Mesenchymal stem cell of the bone marrow (primary cell): ENCODE measurements around a stretch of chrX.

DNA sequence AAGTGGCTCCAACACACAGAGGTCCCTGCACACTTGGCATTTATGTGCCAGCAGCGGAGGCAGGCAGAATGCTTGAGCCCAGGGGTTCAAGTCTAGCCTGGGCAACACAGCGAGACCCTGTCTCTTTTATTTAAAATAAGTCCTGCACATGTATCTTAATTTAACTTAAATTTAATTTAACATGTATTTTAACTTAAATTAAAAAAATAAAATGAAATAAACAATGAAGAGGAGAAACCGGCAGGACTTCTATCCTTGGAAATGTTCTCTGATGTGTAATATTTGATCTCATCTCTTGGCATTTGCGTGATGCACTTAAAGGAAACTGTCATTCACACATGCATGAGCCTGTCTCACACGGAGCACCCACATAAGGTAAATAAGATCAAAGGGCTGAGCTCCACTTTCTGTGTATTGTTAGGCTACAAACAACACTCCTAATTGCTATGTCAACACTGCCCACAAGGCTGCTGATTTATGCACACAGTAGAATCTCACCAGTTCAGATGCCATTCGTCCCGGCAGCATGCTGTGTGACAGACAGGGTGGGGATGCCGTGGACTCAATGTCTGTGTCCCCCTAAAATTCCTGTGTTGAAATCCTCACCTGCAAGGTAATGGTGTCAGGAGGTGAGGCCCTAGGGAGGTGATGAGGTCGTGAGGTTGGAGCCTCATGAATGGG lies 5.8 kb downstream of the PRKX start:
- CAGE, long polyA plus RNA: no peak

- CAGE, long polyA plus RNA: no peak
Observed at GRCh38 chrX:3807900-3808210, 94.4 kb upstream of the PRKX start.

DNA sequence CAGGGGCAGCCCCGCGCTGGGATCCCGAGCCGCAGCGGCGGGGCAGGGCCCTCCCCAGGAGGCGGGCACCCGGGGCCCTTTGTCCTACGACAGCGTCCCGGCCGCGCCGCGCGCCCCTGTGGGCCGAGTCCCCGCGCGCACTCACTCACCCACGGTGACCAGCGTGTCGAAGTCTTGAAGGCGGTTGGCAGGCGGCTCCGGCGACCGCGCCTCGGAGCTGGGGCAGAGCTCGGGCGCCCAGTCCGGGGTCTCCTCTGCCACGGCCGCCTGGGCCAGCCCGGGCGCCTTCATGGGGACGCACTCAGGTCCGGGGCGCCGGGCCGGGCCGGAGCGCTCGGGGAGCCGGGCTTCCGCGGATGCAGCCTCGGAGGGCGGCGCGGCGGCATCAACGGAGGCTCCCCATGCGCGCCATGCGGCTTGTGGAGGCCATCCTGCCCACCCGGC lies 129.8 kb upstream of the PRKX start:
- CAGE, long polyA plus RNA: no peak

GRCh38 chrX:6891442-6891895 lies 256.0 kb upstream of the STS start:
- CAGE, long polyA plus RNA: no peak

GRCh38 chrX:6898382-6898956 lies 249.0 kb upstream of the STS start:
- CAGE, long polyA plus RNA: no peak

- CAGE, long polyA plus RNA: no peak
Observed at GRCh38 chrX:9166543-9166936, 132.6 kb upstream of the FAM9B start.

DNA sequence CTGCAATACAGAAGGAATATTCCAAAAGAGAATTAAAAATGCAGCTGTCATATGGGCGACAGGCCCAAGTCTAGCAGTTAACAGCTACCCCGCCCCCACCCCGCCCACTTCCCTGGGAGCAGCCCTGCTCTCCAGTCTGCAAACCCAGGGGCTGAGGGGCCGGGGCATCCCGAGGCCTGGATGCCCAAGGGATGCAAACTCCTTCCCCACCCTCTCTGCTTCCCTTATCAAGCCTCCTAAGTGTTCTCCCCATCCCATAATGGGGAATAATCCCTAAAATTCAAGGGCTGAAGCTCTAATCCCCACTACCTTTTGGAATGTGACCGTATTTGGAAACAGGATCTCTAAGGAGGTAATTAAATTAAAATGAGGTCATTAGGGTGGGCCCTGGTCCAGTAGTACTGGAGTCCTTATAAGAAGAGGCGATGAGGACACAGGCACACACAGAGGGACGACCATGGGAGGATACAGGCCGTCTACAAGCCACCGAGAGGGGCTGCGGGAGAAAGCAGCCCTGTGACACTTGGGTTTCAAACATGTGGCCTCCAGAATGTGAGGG lies 124.5 kb upstream of the TBL1X start:
- CAGE, long polyA plus RNA: no peak

- CAGE, long polyA plus RNA: no peak
Observed at GRCh38 chrX:9352239-9352751, 112.6 kb upstream of the TBL1X start.

DNA sequence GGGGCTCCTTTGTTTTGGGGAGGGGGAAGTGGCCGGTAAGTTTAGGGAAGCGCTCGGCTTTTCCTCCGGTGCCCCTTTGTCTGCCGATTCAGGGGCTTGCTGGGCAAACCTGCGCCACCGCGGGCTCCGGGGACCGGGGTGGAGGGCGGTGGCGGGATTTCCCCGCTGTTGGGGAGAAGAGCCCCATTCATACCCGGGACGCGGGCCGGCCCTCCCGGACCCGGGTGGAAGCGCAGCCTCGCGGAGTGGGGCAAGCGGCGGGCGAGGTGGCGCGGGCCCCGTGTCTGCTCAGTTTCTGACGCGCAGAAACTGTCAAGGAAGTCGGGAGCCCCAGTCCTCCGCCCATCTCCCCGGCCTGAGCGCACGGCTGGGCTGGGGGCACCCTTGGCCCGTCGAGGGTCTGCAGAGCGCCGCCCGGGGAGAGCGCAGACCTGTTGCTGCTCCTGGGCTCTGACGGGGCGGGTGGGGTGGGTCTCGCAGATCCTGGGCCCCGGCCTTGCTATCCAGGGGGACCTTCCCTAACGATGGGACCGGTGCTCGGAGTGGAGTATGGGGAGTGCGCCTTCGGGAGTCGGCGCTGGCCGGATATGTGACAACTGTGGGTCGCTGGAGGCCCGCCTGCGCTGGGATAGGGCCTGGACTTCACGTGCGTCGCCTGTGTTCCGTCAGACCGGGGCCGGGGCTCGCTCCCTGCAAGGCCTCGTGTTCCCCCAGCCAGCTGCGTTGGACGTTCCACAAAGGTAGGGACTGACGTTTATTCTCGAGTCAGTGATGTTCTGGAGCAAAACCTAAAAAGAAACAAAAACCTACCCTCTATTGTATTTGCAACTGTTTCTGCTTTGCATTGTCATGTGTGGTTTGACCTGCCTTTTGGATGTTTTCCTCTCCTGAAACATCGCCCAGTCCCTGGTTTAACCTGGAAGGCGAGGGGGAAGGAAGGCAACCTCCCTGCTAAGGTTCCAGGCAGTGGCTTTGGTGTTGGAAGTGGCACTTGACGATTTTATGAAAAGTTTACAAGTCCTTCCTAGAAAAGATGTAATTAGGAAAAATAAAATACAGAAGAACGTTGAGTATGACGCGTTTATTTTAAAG lies 1.2 kb downstream of the TBL1X start:
- CAGE, long polyA plus RNA: no peak

GRCh38 chrX:9644312-9644827 lies 121.3 kb downstream of the GPR143 start:
- CAGE, long polyA plus RNA: no peak

DNA sequence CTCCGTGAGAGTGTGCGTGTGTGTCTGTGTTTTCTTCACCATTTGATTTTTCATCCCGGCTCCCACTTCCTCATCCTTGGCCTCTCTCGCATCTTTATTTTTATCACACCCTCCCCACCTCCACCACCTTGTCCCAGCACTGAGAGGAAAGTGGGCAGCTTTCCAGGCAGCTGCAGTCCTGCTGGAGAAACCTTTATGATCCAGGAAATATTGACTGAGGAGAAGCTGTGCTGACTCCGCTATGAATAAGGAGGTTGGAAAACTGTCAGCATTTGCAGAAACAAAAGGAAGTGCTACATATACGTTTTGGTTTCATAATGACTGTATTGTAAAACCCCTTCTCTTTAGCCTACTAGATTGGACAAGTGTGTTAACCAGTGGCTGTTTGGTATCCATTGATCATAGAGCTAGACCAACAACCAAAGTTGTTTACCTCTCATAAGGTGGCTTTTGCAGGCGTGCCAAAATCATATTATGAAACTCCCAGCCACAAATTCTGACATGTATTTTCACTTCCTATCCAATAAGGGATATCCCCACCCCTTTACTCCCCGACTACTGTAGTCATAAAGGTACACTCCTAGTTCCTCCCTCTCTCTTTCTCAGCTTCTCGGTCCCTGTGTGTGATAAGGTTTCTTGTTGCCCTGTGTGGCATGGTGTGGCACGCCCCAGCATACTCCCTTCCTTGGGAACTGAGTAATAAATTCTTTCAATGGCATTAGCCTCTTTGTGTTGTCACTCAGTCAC lies 88.4 kb downstream of the GPR143 start:
- CAGE, long polyA plus RNA: no peak

- CAGE, long polyA plus RNA: no peak
Observed at GRCh38 chrX:10016110-10016955, 49.2 kb downstream of the CLDN34 start.

DNA sequence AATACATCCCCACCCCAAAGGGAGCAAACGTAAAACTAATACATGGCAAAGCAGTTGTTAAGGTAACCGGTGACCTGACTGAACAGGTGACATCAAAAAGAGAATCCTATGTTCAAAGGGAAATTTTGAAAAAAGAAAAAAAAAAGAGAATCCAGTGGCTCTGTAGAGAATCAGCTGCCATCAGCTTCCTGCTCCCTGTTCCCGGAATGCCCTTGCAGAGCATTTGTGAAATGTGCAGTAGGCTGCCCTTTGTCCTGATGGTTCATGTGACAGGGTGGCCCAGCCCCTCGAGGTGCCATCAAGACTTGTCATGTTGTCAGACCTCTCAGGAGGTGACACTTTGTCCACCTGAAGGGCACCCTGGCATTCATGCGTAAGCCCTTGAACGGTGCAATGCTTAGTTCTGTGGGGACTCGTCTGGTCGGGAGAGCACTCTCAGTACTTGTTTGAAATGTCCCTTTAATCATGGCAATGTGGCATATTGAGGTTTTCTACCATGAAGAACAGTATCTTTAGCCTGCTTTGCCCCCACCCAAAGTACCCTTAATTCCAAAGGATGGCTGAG lies 71.4 kb downstream of the CLDN34 start:
- CAGE, long polyA plus RNA: no peak

DNA sequence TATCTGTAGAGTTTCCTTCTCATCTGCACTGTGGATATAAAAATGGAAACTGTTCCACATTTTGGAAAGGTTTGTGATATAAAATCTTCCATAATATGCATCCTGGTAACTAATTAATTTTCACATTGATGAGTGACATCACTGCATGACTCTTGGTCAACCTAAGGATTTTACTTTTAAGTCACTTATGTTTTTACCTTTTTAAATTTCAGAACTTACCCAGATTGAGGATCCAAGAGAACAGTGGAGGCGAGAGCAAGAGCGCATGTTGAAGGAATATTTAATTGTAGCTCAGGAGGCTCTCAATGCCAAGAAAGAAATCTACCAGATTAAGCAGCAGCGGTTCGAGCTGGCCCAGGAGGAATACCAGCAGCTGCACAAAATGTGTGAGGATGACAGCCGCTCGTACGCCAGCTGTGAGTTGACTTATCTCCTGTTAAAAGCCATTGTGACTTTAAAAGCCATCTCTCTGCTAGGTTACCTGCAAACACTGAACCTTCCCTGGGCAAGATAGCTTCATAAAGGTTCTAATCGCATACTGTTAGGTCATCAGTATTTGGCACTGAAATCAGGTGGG lies 89.6 kb upstream of the CLCN4 start:
- CAGE, long polyA plus RNA: no peak

- CAGE, long polyA plus RNA: no peak
Observed at GRCh38 chrX:10142092-10142595, 14.6 kb upstream of the CLCN4 start.

GRCh38 chrX:10579411-10579608 lies 41.1 kb downstream of the MID1 start:
- CAGE, long polyA plus RNA: no peak

DNA sequence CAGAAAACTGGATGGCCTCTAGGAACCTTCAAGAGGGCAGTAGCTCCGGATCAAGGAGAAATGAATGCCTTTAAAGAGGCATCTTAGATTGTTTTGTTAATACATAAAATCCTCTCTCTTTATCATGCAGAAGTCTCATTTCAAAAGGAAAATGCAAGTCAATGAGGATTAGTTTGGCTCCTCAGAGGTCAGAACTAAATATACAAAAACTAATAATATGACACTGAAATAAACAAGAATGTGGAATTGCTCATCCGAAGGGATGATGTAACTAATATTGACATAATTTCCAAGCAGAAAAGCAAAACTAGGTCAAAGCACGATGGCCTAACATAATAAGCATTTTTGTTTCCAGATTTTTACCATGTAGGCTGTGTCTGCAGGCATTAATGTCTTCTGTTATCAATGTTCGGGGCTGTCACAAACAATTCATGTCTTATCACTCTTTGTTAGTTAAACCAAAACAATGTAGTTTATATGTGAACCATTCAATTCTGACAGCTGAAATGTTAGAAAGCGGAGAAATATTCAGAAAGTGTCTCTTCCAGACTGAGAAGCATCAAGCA lies 8.7 kb downstream of the MID1 start:
- CAGE, long polyA plus RNA: no peak

- CAGE, long polyA plus RNA: no peak
Observed at GRCh38 chrX:10833323-10834024, 213.1 kb upstream of the MID1 start.

DNA sequence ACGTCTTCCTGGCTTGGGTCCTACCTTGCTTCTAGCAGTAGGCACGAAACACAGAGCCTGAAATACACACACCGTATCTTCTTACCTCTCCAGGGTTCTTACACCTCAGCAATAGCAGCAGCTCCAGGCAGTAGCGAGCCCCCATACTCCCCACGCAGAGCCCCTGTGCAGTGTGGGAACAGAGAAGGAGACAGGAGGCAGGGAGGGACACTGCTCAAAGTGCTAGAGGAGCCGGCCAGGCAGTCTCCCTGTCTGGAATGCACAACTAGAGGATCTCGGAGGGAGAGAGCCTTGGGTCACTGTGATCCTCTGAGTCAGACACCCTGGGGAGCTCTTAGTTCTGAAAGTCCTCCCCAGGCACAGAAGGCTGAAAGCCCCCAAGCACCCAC lies 15.9 kb downstream of the AMELX start:
- CAGE, long polyA plus RNA: no peak

DNA sequence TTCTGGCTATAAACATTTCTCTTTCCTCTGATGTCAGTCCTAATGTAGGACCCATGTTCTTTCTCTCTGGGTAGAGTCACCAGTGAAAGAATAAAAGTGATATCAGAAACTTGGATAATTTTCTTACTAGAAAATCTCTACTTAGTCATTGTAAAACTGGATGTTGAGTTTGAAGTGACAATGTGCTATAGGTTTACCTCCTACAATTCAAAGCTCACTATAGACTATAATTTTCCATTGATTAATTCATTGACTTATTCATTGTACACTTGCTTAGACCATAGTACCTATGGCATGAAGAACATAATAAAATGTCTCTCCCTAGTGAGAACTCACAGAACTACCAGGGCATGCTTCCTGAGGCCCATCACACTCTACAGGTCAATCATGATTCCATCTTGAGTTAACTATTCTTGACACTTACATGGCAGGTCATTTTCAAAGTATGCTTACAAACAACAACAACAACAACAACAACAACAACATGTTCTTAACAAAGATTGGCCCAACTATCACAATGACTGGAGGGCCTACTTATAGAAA lies 77.3 kb downstream of the AMELX start:
- CAGE, long polyA plus RNA: no peak